ENCODE results near the gene UGT8.

DNA sequence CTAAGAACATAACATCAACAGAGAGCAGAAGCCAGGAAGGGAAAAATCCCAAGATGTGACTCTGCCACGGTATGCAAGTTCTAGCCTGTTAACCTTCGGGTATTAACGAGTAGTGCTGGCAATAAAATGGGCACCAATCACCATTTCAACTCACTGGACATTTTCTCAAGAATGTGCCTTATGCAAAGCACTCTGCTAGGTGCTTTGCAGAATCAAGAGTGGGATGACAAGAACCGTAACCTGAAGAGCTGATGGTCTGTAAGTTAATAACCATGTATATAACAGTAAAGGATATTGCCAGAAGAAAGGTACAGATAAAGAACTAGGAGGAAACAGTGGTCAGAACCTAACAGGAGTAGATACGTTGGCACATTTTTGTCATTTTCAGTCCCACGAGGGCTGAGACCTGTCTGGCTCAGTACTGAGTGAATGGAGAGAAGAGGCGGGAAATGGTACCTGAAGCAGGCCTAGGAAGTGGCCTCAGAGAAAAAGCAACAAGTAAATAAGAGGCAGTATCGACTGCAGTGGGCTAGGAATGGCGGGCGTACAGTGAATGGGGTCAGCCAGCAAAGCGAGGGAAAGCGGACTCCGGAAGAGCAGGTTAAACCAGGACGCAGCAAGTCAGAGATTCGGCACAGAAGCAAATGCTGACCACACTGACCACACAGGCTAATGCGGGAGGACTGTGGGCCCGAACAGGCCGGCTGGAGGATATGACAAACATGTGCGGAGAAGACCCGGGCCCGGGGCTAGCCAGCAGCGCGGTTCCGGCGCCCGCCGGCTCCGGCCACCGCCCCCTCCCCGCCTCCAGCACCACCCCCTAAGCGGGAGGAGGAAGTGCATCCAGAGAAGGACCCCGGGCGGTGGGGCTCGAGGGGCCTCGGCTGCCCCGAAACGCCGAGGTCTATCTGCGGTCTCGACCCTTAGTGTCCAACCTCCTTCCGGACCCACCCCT, 2.5 kb downstream of the ELOVL6 start:
- PRO-cap: bidirectional peak, plus-strand start at position 823 of the sequence, minus-strand start at position 809 of the sequence

DNA sequence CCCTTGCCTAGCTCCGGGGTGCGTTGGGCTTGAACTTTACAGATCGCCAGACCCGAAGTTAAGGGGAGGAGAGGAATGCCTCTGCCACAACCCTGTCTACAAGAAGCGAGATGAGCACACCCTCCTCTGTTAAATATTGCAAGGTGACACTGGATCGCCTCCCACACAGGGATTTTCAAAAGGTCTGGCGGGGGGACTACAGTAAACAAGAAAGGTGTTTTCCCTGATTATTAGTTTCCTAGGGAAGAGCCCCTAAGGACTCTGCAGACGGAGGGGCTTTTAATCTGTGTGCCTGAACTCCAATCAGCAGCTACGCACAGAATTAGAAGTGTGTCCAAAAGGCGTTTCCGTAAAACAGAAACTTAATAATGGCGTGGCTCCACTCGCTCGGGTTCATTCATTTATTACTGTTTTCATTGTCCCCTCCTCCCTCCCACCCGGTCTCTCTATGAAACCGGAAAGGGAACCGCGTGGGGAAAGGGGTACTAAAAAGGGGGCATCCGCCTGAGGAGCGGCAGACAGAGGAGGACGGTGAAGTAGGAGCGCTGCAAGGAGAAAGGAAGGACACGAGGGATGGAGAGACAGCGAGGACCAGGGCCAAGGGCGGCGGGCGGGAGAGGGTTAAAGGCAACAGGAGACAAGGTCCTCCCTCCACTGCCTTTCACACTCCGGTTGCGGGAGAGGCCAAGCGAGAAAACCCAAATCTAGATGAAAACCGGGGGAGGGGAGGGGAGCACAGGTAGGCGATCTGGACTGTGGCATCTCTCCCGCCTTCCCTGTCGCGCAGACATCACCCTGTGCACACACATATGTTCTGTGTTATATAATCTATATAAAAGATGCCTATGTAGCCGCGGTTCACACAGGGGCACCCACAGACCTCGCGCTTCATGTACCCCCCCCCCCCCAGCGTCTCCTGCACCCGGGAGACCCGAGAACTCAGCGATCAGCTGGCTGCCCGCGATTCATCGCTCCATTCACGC, 944 bp downstream of the ELOVL6 start:
- PRO-cap: unidirectional peak, plus-strand start at position 517 of the sequence; bidirectional peak, plus-strand start at position 711 of the sequence, minus-strand start at position 660 of the sequence

GRCh38 chr4:111958025-111958333, 187.3 kb upstream of the FAM241A start:
- PRO-cap: no peak

DNA sequence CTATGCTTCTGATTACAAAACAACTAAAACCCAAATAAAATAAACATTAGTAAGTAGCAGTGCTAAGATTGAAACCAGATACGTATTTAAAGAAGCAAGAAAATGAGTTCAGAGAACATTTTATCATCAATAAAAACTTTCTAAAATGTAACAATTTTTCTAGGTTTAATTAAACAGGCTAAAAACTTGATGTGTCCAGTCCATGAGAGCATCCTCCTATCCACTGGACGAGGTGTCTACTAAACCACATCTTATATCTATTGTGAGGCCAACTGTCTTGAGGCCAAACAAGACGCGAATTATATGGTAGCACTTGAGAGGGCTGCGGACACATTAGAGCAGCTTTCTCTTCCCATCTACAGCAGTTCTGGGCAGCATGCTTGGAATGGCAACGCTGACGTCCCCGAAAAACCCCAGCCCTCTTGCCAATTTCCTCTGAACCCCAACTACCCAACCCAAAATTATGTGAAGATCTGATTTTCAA, 846 bp upstream of the AP1AR start:
- PRO-cap: no peak

GRCh38 chr4:112257198-112257397, 25.5 kb downstream of the AP1AR start:
- PRO-cap: no peak

- PRO-cap: no peak
Measured at GRCh38 chr4:112588837-112589361, 47.8 kb downstream of the ZGRF1 start.

DNA sequence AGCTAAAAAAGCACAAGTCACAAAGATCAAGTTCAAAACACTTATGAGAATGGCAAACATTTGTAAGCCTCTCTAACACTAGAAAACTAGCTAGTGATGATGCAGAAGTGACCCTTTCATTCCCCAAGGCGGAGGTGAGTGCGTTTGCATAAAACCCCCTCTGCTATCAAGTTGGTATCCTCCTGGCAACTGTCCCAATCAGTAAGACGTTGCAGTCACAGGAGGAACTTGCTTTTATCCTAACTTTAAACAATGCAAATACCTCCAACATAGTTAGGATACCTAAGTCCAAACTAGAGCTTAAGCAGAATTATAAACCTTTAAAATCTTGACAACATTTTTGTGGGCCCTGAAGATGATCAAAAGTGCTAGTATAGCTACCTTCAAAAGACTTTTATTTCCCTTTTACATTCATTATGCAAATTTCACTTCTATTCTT, 308.3 kb downstream of the CAMK2D start:
- PRO-cap: no peak

DNA sequence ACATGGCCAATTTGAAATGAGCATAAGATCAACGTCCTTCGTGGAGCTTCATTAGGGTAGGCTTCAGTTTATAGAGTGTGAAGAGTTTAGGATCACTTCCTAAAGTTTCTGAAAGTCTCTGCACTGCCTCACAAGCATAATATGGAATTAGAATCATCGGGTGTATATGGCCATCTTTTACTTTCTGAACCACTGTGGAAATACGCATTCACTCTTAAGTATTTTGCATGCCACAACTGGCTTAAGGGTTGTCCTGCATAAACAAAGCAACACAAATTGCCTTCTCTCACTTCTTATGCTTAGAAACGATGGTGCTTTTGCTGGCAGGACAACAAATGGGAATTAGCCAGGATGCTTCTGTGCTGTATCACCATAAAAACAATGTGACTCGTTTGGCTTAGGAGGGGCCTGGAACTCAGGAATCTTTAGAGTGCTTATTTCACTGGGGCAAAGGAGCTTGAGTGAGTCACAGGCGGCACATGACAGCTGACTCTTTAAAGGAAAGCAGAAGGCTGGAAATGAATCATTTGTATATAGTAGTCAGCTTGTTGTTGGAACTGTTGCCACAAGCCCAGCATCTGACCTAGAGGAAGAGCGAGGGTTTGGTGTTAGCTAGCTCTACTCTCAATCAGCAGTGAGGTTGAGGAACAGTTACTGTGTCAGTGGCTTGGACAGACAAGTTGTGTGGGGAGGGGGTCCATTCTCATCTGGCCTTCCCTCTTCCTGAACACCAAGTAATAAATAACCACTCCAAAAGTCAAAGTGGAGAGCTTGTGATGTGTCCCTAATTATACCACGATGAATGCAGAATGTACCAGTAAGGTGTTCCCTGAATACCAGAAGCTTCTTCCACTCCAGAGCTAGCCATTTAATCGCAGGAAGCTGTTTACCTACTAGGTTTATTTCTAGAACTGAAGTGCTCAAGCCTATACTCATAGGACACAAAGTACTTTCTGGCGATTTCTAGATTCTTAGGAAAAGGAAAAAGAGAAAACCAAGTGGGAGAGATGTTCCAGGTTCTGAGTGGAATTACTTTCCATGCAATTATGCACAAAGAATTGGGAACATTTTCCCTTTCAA, 293.2 kb downstream of the CAMK2D start:
- PRO-cap: no peak

GRCh38 chr4:113740733-113741205, 20.8 kb downstream of the CAMK2D start:
- PRO-cap: no peak

DNA sequence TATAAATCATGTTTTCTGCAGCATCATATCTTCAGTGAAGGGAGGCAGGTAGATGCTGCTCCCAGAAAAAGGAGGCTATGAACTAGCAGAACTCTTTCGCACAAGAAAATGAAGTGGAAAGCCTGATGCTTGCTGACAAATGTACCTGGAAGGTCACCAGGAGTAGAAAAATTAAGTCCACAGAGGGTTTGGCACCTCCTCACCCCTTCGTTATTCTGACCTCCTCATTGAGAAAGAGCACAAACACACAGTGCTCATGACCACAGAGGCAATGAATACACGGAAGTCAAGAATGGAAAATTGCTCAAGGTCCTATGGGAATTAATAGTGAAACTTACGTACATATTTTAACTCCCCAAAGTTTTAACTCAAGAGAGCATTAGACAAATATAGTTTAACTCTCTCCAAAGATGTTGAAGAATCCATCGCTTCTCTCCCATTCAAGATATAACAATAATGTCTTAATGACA, 83.6 kb upstream of the CAMK2D start:
- PRO-cap: no peak

- PRO-cap: no peak
Measured at GRCh38 chr4:113901737-113902623, 77.5 kb downstream of the ARSJ start.

GRCh38 chr4:114491588-114491890, 107.1 kb upstream of the UGT8 start:
- PRO-cap: no peak

DNA sequence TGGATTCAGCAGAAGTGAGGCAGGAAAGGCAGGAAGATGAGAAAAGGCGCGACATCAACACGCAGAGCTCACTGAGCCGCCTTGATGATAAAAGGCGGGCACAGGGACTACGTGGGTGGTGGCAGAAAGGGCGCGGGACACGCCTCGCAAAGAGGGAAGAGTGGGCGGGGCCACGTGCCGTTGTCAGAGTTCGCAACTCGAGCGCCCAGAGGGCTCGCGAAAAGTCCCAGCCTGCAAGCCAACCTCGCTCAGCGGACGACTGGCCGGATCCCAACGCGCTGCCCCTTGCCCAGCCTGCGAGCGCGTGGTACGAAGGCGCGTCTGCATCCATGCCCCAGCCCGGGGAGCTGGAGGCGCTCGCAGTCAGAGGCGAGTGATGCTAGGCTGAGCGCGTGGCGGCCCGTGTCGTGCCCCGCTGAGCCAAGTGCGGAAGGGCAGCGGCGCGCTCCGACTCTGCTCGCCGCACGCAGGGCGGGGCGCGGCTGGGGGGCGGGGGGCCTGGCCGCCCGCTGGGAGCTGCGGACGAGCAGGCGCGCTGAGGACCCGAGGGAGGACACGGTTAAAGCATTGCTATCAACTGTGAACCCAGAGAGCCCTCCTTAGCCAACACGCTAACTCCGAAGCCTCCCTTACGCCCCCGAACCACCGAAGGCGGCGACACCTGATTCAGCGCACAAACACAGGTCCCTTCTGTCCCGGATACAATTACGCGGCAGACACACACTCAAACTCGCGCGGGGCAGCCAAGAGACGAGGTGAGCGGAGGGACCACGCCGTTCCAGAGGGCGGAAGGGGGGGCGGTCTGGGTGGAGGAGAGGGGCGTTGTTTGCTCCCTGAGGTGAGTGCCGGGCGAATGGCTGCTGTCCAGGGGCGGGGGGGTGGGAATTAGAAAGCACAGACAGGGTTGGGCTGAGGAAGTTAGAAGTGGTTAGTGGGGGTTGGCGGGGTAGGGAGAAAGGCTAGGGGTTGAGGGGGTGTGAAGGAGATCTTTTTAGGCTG, at the start of gene UGT8:
Gene UGT8, plus strand, starts transcription at position 588 of the 999 bp plus-strand sequence.
- PRO-cap: no peak

GRCh38 chr4:118591454-118591956, 93.7 kb upstream of the METTL14 start:
- PRO-cap: unidirectional peak, plus-strand start at chr4:118591795

DNA sequence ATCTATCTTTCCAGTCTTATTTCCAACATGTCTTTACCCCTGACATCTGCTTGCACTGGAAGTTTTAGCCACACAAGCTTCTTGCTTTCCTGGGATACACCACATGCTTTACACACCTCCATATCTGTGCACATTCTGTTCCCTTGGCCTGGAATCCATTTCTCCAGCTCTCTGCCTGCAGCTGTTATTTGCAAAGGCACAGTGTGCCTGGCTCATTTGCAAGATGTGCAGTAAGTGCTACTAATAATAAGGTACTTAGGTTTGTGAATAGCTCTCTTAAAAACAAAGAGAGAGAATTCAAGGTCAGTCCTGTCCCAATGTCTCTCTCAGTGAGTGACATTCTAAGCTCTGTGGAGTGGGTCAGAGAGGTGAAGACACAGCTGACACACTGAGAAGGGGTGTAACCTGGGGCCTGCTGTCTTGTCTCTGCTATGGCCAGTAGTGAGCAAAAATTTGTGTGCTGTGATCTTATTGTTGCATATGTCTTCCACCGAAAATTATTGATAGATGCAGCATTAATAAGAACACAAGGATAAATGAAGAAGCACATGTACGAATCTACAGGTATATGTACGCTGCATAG, 61.4 kb downstream of the METTL14 start:
- PRO-cap: no peak

- PRO-cap: no peak
Measured at GRCh38 chr4:118770254-118770856, 65.6 kb downstream of the SEC24D start.

DNA sequence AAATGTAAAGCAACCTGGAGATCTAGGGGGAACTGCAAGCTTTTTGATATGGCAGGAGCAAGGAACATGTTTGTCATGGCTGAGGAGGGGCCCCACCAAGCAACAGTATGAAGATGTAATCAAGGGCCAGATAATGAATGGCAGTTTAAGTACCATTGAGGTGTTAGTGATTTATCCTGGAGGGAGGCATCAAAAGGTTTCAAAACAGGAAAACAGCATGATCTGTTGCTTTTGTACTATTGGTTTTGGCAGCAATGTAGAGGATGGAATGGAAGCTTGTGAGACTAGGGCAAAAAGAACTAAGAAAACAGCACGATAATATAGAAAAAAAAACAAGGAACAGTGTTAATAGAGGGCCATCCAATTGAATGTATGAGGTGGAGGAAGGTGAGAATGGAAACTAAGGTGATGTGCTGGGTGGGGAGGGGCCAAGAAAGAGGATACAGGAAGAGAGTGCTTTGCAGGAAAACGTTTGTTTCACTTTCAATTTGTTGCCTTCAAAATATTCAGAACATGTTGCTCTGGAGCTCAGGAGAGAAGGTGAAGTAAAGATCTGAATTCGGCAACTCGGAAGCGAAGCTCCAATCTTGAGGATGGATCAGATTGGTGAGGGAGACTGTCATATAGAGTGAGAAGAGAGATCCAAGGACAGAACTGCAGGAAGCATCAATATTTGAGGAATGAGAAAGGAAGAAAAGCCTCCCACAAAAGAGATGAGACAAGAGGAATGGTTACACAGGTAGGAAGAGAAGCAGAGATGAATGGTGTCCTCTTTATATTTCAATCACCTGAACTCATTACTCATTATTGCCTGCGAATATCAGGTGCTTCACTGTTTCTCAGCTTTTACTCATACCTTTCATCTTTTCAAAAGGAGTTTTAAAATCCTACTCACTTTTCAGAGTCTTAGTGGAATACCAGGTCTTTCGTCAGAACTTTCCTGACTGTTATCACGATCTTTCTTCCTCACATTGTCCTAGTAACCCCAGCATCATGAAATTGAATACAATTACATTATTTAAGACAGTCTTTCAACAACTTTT, 14.6 kb upstream of the SEC24D start:
- PRO-cap: no peak

GRCh38 chr4:118896919-118897579, 8.4 kb downstream of the SYNPO2 start:
- PRO-cap: unidirectional peak, minus-strand start at chr4:118897225

- PRO-cap: bidirectional peak, plus-strand start at chr4:118939344, minus-strand start at chr4:118939184
Measured at GRCh38 chr4:118938823-118939927, 50.5 kb downstream of the SYNPO2 start.

DNA sequence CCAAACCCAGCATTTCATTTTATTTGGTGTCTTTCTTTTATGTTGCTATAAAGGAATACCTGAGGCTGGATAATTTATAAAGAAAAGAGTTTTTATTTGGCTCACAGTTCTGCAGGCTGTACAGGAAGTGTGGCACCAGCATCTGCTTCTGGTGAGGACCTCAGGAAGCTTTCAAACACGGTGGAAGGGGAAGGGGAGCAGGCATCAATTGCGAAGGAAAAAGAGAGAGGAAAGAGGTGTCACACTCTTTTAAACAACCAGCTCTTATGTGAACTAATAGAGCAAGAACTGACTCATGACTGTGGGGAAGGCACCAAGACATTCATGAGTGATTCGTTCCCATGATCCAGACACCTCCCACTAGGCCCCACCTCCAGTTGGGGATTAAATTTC, 59.8 kb downstream of the SYNPO2 start:
- PRO-cap: no peak

Data from pulmonary artery (tissue), 1 donor.